ENCODE data around the genes ITGA4, PPP1R1C, NCKAP1 and FAM171B.

DNA sequence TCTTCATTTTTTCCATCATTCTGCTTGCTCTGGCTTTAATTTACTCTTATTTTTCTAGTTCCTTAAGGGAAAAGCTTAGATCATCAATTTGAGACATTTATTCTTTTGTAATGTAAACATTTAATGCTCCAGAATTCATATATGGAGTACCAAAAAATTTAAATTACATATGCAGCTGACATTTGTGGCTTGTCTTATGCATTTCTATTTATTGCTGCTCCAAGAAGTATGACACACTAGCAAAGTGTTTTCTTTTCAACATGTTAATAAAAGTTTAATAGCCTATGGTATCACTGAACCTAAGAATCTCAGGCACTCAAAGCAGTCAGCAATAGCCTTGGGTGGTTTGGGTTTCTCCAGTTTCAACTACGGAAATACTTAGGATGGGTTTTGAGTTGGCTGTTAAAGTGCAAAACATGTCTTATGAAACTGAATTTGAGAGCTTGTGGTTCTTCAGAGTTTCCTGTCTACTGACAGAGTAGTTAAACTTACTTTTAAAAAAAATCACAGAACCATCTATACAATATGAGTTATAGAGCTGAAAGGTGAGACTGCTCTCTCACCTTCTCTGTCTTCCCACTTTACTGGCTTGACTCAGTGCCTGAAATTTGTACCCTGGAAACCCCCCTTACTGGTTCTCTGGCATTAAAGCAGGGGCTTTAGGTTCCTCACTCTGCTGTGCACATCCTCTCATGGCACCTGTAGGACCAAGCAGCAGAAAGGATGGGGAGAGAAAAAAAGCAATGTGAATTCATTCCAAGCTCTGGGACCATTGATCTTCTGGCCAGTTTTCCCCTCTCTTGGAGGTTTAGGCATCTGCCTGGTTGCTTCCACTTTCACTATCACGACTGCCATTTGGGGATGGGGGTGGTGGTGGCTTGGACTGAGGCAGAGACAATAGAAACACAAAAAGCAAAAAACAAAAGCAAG lies 18.2 kb downstream of the CCDC141 start:
- PRO-cap, result no peak
- RAMPAGE, long total RNA, 4 experiments, result no peak in any of the 4 experiments

GRCh38 chr2:179263356-179264467 lies 920 bp downstream of the SESTD1 start:
- PRO-cap, result unidirectional peak, plus-strand start at chr2:179263582; bidirectional peak, plus-strand start at chr2:179263689, minus-strand start at chr2:179263617; bidirectional peak, plus-strand start at chr2:179264219, minus-strand start at chr2:179264002; bidirectional peak, plus-strand start at chr2:179264274, minus-strand start at chr2:179264273
- RAMPAGE, long total RNA, 4 experiments, result no peak in any of the 4 experiments

DNA sequence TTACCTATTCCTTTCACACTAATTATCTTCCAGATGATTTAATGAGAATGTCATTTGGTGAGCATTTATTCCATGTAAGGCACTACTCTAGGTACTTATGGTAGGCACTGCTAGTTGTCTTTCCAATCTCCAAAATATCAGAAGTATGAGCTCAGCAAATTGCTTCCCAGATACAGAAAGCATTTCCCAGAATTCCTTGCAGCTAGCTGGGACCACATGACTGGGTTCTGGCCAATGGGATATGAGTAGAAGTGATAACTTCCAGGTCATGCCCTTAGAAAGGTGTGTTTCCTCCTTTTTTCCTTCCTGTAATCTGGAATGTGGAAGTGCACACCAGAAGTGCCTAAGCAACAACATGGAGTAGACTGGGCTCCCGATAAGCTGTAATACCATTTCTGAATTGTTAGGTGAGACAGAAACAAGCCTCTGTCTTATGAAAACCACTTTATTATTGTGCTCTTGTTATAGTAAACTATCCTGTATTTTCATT lies 279.8 kb downstream of the ZNF385B start:
- PRO-cap, result no peak
- RAMPAGE, long total RNA, 4 experiments, result no peak in any of the 4 experiments

DNA sequence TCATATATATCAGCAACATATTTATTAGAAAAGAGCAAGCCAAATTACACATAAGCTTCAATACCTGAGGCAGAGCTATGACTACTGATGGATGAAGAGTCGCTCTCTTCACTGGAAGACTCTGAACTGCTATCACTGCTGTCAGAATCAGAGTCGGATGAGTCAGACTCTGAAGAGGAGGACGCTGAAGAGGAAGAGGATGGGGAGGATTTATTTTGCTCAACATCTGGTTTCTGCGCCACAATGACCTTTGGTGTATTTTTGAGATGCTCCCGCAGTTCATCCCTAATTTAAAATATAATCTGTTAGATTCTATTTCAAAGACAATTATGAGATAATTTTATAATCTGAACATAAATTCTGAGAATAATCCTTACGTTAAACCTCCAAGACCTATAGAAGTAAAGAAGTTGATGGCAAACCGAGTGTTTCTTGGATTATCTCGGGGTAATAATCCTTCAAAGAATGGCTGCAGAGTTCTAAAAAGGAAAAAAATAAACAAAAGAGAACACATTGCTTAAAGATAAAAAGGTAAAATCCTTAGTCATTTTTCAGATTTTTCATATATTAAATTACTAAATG lies 56.6 kb downstream of the CWC22 start:
- PRO-cap, result no peak
- RAMPAGE, long total RNA, 4 experiments, result start-site peak on the minus strand in 1 of 4 experiments, centred at position 132 of the sequence, 18 reads per replicate

DNA sequence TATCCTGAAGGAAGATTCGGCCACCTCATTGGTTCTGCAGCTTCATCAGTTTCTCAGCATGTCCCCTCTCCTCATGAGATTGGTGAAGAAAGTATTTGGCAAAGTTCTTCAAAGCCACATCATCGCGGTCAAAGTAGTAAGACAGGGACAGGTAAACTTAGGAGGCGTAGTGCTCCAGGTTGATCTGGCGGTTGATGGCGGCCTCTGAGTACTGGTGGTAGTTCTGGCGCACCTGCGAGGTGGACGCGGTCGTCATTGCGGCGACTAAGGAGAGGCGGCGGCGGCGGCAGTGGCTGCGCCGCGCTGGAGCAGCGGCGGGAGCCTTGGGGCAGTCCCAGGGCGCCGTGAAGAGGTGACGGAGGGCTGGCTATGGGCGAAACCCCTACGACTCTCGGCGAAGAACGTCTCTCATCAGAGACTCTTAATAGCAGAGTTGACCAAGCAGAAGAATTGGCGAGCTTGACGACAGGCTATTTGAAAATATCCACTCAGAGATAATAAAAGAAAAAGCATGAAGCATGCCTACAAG lies 107.2 kb upstream of the UBE2E3 start:
- PRO-cap, result no peak
- RAMPAGE, long total RNA, 4 experiments, result no peak in any of the 4 experiments

- PRO-cap, result no peak
- RAMPAGE, long total RNA, 4 experiments, result start-site peak on the plus strand in 1 of 4 experiments, at chr2:181123950-181123954 at its widest, 5 reads per replicate
These were observed 143.4 kb downstream of the UBE2E3 start for GRCh38 chr2:181123739-181124291.

DNA sequence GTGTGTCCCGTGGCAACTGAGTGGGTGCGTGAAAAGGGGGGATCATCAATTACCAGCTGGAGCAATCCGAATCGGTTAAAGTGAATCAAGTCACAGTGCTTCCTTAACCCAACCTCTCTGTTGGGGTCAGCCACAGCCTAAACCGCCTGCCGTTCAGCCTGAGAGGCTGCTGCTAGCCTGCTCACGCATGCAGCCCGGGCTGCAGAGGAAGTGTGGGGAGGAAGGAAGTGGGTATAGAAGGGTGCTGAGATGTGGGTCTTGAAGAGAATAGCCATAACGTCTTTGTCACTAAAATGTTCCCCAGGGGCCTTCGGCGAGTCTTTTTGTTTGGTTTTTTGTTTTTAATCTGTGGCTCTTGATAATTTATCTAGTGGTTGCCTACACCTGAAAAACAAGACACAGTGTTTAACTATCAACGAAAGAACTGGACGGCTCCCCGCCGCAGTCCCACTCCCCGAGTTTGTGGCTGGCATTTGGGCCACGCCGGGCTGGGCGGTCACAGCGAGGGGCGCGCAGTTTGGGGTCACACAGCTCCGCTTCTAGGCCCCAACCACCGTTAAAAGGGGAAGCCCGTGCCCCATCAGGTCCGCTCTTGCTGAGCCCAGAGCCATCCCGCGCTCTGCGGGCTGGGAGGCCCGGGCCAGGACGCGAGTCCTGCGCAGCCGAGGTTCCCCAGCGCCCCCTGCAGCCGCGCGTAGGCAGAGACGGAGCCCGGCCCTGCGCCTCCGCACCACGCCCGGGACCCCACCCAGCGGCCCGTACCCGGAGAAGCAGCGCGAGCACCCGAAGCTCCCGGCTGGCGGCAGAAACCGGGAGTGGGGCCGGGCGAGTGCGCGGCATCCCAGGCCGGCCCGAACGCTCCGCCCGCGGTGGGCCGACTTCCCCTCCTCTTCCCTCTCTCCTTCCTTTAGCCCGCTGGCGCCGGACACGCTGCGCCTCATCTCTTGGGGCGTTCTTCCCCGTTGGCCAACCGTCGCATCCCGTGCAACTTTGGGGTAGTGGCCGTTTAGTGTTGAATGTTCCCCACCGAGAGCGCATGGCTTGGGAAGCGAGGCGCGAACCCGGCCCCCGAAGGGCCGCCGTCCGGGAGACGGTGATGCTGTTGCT lies at the start of gene ITGA4:
Gene ITGA4 (plus strand): TSS at position 768 of the 1,107 bp plus-strand sequence.
- PRO-cap, result bidirectional peak, plus-strand start at position 768 of the sequence, minus-strand start at position 621 of the sequence
- RAMPAGE, long total RNA, 4 experiments, result start-site peak on the plus strand in 3 of 4 experiments, centred at positions 752 to 937 of the sequence, 7 to 43 reads per replicate

DNA sequence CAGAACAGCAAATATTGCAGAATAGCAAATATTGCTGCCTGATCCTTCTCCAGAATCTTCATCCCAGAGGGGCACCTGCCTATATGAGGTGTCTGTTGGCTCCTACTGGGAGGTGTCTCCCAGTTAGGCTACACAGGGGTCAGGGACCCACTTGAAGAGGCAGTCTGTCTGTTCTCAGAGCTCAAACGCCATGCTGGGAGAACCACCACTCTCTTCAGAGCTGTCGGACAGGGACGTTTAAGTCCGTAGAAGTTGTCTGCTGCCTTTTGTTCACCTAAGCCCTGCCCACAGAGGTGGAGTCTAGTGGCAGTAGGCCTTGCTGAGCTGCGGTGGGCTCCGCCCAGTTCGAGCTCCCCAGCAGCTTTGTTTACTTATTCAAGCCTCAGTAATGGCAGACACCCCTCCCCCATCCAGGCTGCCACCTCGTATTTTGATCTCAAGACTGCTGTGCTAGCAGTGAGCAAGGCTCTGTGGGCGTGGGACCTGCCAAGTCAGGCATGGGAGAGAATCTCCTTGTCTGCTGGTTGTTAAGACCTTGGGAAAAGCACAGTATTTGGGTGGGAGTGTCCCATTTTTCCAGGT lies 87.6 kb upstream of the ITPRID2 start:
- PRO-cap, result no peak
- RAMPAGE, long total RNA, 4 experiments, result no peak in any of the 4 experiments

- PRO-cap, result no peak
- RAMPAGE, long total RNA, 4 experiments, result no peak in any of the 4 experiments
These were observed at the start of gene PPP1R1C for GRCh38 chr2:181985460-181986288. TSS of gene PPP1R1C (plus strand) at chr2:181985853.

DNA sequence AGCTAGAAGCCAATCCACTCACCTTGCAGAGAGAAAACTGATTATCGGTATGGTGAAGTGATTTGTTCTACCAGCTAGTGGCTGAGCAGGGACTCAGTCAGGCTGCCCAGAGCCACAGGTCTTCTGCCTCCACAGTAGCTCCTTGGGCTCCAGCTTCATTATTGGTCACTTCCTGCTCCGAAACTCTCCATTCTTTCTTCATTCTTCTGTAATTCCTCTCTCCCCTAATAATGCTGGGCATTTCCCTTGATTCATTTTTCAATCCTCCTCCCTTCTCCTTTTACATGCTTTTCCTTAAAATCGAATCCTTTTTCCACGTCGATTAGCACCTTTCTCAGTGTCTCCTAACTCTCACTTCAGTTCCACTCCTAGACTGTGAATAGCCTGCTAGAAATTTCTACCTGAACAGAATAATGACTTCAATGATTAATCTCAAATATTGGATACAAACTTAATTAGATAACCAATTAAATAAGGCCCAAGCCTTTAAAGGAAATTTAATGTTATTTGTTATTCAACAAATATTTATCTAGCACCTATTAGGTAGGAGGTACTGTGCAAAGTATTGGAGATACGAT lies 17.9 kb downstream of the PDE1A start:
- PRO-cap, result no peak
- RAMPAGE, long total RNA, 4 experiments, result start-site peak on the minus strand in 1 of 4 experiments, centred at position 170 of the sequence, 6 reads per replicate

GRCh38 chr2:182911094-182911404 lies 44.6 kb upstream of the FRZB start:
- PRO-cap, result no peak
- RAMPAGE, long total RNA, 4 experiments, result no peak in any of the 4 experiments

- PRO-cap, result no peak
- RAMPAGE, long total RNA, 4 experiments, result no peak in any of the 4 experiments
These were observed 49.0 kb upstream of the FRZB start for GRCh38 chr2:182914933-182916341.

GRCh38 chr2:182973923-182974911 lies 64.0 kb downstream of the NCKAP1 start:
- PRO-cap, result no peak
- RAMPAGE, long total RNA, 4 experiments, result no peak in any of the 4 experiments

- PRO-cap, result bidirectional peak, plus-strand start at chr2:183038825, minus-strand start at chr2:183038417
- RAMPAGE, long total RNA, 4 experiments, result start-site peak on the minus strand in 1 of 4 experiments, at chr2:183038094-183038178 at its widest, 321 reads per replicate
These were observed at the start of gene NCKAP1 for GRCh38 chr2:183037694-183038757. TSS of gene NCKAP1 (minus strand) at chr2:183038457.

GRCh38 chr2:186693630-186694776 lies at the start of gene FAM171B:
TSS of gene FAM171B (plus strand) at chr2:186694060.
- PRO-cap, result unidirectional peak, plus-strand start at chr2:186694062; bidirectional peak, plus-strand start at chr2:186694237, minus-strand start at chr2:186694226
- RAMPAGE, long total RNA, 4 experiments, result no peak in any of the 4 experiments

GRCh38 chr2:186887111-186887535 lies 38.2 kb upstream of the ZSWIM2 start:
- PRO-cap, result no peak
- RAMPAGE, long total RNA, 4 experiments, result no peak in any of the 4 experiments

- PRO-cap, result no peak
- RAMPAGE, long total RNA, 4 experiments, result no peak in any of the 4 experiments
These were observed 37.4 kb downstream of the TFPI start for GRCh38 chr2:187516560-187517489.

GRCh38 chr2:187530390-187531131 lies 23.7 kb downstream of the TFPI start:
- PRO-cap, result no peak
- RAMPAGE, long total RNA, 4 experiments, result no peak in any of the 4 experiments

- PRO-cap, result bidirectional peak, plus-strand start at chr2:187541993, minus-strand start at chr2:187541799
- RAMPAGE, long total RNA, 4 experiments, result no peak in any of the 4 experiments
These were observed 12.2 kb downstream of the TFPI start for GRCh38 chr2:187541593-187542890.

- PRO-cap, result no peak
- RAMPAGE, long total RNA, 4 experiments, result no peak in any of the 4 experiments
These were observed 6.7 kb downstream of the TFPI start for GRCh38 chr2:187547229-187548230.